ENCODE measurements around a stretch of chr5.

DNA sequence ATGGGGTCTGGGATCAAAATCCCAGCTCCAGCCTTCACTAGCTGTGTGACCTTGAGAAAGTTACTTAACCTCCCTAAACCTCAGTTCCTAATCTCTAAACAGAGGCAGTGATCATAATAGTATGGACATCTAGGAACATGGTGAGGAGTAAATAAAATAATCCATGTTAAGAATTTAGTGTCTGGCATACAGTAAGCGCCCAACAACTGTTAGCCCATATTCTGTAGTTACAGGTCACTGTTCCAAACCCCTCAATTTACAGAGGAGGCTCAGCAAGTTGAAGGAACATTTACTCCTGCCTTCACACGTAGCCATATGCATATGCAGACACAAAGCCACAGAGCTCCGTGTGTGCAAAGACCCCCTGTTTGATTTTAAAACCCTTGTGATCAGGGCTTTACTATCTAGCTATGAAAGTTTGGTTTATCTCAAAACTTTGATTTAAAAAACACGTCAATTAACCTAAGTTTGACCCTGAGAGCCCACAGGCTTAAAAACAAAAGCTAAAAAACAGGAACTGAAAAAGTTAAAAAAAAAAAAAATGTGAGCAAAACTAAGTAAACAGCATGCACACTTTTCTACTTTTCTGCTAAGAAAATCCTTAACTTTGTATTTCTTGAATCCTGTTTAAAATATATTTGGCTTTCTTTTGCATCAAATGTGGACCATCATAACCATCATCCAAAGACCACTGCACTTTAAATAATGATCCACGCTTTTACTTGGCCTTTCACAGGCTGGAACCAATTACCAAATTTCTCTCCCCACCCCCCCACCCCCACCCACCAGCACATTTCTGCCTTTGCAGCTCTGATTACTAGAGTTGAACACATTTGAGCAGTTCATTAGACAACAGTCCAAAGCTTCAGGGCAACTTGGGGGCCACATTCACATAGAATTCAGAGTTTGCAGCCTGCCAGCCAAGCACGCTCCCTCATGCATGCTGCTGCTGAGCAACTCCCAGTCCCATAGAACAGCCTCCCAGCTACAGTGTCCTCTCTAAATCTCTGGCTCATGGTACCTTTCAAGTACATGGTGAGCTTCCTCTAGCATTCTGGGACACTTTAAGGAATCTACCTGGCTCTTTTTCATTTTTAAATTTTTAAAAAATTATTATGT is 128.9 kb upstream of the MAP3K1 start:
- PRO-cap = no peak

GRCh38 chr5:56814156-56814818 is 1.1 kb upstream of the MAP3K1 start:
- PRO-cap = no peak

DNA sequence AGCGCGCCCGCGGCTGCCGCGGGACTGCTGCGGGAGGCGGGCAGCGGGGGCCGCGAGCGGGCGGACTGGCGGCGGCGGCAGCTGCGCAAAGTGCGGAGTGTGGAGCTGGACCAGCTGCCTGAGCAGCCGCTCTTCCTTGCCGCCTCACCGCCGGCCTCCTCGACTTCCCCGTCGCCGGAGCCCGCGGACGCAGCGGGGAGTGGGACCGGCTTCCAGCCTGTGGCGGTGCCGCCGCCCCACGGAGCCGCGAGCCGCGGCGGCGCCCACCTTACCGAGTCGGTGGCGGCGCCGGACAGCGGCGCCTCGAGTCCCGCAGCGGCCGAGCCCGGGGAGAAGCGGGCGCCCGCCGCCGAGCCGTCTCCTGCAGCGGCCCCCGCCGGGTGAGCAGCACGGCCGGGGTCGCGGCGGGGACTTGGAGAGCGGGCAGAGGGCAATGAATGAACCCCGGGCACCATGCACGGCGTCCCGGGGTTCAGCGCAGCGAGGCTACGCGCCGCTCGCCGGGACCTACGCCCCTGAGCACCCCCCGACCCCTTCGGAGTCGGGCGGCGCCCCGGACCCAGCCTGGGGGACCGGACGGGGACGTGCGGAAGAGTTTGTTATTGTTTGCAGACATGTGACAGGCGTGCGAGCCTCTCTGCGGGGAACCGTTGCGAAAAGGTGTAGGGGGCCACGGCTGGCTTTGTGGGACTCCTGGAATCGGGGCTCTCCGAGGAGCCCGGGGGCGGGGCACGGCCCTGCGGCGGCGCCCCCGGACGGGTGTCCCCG is 511 bp downstream of the MAP3K1 start:
- PRO-cap = no peak

- PRO-cap = no peak
These were observed 5.0 kb downstream of the MIER3 start for GRCh38 chr5:56946864-56947409.

- PRO-cap = no peak
These were observed 544 bp downstream of the MIER3 start for GRCh38 chr5:56951159-56951999.

DNA sequence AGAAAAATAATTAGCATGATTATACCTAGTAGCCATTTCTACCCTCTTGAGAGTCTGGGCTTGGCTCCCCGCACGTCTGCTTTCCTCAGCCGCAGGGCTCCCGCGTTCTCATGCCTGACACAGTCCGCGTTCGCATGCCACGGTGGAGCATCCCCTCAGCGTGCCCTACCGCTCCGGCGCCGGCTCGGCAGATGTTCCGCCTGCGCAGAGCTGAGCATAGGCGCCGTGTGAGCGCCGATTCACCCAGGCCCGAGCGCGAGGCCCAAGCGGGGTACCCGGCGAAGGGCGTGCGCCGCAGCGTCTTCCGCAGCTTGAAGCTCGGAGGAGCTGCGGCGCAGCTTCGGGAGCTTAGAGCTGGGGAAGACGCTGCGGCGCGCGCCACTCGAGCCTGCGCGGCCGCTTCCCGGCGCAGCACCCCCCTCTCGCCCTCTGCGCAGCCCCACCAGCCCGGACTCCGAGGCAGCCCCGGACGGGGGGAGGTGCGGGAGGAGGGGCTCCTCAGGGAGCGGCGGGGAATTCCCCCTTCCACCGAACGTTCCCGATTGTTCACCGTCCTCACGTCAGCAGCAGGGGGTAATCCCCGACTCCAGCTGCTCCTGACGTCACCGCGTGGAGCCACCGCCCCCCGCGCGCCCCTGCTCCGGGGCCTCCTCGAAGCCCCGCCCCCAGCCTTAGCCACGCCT is 595 bp upstream of the GPBP1 start:
- PRO-cap = bidirectional peak, plus-strand start at position 351 of the sequence, minus-strand start at position 193 of the sequence; unidirectional peak, plus-strand start at position 351 of the sequence; bidirectional peak, plus-strand start outside the sequence, minus-strand start at position 431 of the sequence

GRCh38 chr5:57175534-57176187 is 1.8 kb downstream of the GPBP1 start:
- PRO-cap = no peak

- PRO-cap = no peak
These were observed 3.1 kb downstream of the GPBP1 start for GRCh38 chr5:57176912-57177315.

DNA sequence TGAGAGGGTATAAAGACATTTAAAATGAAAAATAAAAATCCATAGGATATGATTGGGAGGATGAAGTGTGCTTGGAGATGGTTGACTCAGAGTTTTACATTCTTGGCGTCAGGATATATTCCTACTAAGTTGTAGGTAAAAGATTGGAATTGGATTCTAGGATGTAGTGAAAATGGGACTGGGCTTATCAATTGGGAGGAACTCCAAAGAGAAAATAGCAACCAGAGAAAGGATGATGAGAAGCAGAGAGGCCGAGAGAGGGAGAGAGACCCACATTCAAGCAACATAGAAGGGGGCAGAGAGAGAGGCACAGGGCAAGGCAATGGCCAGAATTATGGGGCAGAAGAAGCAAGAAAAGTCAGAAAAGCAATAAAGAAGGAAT is 217.8 kb upstream of the ACTBL2 start:
- PRO-cap = no peak

DNA sequence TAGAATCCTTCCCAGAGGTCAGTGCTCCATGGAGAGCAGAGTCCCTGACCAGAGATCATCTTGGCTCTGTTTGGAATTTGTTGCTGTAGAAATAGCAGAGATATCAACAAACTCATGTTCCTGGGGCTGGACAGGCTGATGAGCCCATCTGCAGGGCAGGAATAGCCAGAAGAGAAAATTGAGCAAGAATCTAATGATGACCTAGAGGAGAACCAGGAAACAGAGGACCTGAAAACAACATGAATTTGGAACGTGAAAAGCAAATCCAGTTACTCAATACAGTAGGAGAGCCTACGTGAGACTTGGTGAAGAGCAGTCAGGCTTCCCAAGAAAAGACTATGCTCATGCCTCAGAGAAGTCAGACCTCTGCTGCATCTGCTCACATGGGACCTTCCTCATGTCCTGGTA is 437.8 kb downstream of the PLK2 start:
- PRO-cap = no peak

DNA sequence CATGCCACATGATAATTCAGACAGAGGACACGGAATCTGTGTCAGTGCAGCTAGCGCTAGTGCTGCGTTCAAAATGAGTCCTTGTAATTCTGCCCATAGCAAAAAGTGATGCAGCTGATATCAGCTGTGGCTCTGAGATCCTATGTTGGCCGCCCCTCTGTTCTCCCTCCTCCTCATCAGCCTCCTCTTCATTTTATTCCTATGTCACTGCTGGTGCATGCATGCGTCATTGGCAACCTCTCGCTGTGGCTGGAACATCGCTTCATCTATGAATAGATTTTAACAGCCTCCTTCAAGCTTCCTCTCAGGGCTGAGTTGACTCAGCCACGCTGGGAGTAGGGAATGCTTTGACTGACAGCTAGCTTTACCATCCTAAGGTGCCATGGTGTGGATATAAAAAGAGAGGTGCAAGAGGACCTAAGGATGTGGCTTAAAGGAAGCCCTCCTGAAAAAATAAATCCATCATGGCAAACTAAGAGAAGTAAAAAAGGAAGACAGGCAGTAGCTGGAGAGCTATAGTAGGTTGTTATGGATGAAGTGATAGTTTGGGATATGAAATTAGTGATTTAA is 303.5 kb downstream of the PLK2 start:
- PRO-cap = no peak

DNA sequence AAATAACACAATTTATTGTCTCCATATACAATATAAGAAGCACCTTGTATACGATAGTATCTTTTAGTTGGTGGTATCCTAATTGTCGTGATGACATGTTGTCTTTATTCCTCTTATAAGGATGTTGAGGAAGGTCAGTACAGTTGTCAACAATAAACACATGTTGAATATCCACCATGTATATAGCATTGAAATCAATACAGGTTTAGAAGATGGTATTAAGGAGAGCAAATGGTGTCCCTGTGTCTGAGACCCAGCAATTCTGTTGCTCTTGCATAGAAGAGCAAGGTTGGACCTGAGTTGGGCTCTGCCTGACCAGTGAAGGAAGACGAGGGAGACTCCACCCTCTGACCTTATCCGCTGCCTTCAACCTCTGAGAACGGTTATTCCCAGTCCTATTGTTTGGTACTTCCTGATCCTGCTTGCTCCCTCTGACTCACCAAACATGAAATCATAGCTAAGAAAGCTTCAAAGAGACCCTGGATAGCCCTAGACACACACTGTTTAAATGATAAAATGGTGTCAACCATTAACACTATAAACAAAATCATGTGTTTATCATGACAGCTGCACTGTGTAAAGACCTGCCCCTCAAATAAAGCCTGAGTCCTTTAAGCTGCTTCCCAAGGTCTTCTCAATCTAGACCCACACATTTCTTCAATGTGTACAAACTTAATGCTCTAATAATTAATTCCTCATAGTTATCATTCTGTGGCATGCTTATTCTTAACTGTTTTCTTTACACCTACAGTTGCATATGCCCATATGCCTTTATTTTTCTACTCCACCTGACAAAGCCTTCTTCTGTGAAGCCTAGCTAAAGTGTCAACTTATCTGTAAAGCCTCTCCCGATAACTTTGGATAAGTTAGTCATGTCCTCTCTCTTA is 218.4 kb downstream of the PLK2 start:
- PRO-cap = no peak

GRCh38 chr5:59036163-59036807 is 453.4 kb downstream of the RAB3C start:
- PRO-cap = no peak

GRCh38 chr5:59042293-59042552 is 459.3 kb downstream of the RAB3C start:
- PRO-cap = no peak

GRCh38 chr5:59123283-59123937 is 540.5 kb downstream of the RAB3C start:
- PRO-cap = no peak

- PRO-cap = no peak
These were observed 576.1 kb downstream of the PDE4D start for GRCh38 chr5:59317272-59318028.

DNA sequence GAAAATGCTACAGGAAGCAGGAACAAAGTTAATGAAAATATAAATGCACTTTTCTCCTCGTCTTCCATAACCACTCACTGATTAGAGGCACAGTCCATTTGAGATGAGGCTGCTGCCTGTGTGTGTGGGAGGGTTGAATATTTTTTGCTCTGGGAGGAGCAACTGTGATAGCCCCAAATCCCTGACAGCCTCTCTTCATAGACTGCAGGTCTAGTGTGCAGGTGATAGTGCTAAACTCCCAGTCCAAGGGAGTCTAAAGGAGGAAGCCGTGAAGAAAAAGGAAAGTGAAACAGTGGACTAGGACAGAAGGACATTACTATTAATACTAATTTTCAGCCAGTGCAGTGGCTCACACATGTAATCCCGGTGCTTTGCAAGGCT is 295.1 kb downstream of the PDE4D start:
- PRO-cap = no peak

DNA sequence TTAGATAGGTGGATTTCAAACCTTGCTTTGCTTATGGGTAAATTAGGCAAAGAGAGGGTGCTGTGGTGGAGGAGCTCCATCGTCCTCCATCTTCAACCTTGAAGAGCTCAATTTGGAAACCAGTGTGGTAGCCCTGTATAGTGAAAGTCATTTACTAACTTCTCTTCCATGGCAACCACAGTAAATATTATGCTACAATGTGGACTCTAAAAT is 276.5 kb downstream of the PDE4D start:
- PRO-cap = no peak

DNA sequence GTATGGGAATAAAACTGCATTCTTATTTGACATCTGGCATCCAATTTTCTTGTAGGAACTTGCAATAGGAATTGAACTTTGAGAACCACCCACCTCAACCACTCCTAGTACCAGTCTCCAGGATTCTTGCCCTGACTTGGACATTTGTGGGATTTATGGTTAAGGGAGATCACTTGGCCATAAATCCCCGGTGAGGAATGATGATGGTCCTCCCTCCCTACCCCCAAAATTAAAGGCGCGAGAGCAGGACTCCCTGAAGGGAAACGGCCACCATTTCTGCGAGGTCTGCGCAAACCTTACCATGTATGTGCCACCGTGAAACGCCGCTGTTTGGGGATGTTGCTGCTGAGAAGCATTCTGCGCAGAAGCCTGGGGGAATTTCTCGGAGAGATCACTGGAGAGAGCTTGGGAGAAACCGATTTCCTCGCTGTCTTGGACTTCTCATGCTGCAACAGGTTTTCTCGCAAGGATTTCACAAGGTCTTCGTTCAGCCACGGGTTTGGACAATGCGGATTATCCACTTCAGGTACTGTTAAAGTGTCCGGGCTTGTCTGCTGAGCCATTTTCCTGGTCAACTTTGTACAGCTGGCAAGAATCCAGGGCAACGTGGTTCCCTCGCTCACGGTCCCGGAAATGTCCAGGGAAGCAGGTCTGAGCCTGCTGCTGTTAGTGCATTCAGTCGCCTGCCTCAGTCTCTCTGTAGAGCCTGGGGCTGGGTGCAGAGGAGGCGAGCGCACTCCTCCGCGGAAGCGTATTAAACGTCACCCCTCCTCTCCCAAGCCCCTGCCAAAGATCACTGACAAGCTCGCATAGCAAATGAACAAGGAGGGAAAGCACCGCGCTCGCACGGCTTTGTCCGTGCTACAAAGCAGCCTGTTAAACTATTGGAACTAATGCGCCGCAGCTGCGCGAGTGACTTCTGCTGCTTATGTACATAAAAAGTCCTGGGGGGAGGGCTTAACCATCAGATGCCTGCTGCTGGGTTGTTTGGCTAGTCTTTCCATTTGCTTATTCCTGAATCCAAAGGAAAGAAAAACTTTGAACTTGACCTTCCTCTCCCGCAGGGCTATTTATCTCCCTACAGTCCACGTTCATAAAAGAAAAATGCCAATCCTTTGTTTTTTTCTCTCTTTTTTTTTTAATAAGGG is 125.2 kb downstream of the PDE4D start:
- PRO-cap = no peak

- PRO-cap = no peak
These were observed 160.3 kb downstream of the DEPDC1B start for GRCh38 chr5:60539672-60540059.